Keratinocyte (primary cell): ENCODE measurements around the genes BZW2 and MACC1.

DNA sequence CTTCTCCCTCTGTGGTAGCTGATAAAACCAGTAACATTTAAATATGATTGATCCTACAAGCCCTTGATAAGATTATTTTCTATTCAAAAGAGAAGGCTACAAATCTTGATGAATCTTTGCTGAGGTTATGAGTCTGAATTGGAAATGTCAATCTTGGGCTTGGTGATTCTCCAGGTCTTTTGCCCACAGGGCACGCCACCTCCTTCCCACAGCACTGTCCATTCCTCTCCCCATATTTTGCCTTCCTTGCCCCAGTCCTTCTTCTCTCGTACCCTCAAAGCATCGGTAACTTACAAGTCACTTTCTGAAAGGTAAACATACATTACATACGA, 241.2 kb downstream of the ARL4A start:
CAGE:
- cytosol, long polyA minus RNA: no peak
- cytosol, long polyA plus RNA: no peak
- long polyA plus RNA: no peak
- nucleus, long polyA minus RNA: no peak
- nucleus, long polyA plus RNA: no peak

CAGE:
- cytosol, long polyA minus RNA: no peak
- cytosol, long polyA plus RNA: no peak
- long polyA plus RNA: no peak
- nucleus, long polyA minus RNA: no peak
- nucleus, long polyA plus RNA: no peak
Observed at GRCh38 chr7:15648415-15649062, 37.9 kb downstream of the MEOX2 start.

CAGE:
- cytosol, long polyA minus RNA: start-site peak on the plus strand at chr7:16646158-16646182, 90 reads
- cytosol, long polyA plus RNA: start-site peak on the plus strand at chr7:16646145-16646185, 510 and 445 reads in 2 replicates
- long polyA plus RNA: start-site peak on the plus strand at chr7:16646149-16646162, 592 and 288 reads in 2 replicates
- nucleus, long polyA minus RNA: start-site peak on the plus strand at chr7:16646137-16646182, 120 reads
- nucleus, long polyA plus RNA: start-site peak on the plus strand at chr7:16646134-16646185, 696 and 295 reads in 2 replicates
Observed at GRCh38 chr7:16645948-16646831, at the start of gene BZW2. Gene BZW2 (plus strand): TSS chr7:16646181.

CAGE:
- cytosol, long polyA minus RNA: no peak
- cytosol, long polyA plus RNA: no peak
- long polyA plus RNA: no peak
- nucleus, long polyA minus RNA: no peak
- nucleus, long polyA plus RNA: no peak
Observed at GRCh38 chr7:16743176-16743785, 10.3 kb upstream of the TSPAN13 start.

GRCh38 chr7:16754338-16754880, 854 bp downstream of the TSPAN13 start:
CAGE:
- cytosol, long polyA minus RNA: no peak
- cytosol, long polyA plus RNA: no peak
- long polyA plus RNA: no peak
- nucleus, long polyA minus RNA: no peak
- nucleus, long polyA plus RNA: no peak

DNA sequence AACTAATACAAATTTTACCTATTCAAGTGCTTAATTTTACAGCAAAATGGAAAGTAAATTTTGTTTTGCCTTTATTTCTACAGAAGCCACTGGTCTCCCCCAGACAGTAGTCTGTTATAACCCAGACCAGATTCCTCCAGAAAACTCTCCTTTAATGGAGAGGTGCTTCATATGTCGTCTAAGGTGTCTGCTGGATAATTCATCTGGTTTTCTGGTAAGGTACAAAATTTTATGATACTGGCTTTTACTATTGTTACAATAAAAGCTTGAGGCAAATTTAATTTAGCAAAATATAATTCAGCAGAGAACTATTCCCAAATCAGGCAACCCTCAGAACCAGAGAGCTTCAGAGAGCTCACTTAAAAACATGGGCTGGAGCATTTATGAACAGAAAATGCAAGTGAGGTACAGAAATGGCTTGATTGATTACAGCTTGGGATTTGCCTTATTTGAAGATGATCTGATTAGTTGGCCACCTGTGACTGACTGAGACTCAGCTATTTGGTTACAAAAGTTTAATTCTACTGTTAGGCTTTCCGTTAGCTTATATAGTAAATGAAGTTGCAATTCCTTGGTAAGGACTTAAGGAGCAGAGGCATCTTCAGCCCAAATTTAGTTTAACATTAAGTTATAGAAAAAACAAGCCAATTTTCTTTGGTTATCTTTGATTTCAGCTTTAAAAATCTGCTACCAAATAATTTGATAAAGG, 32.4 kb downstream of the AHR start:
CAGE:
- cytosol, long polyA minus RNA: no peak
- cytosol, long polyA plus RNA: no peak
- long polyA plus RNA: no peak
- nucleus, long polyA minus RNA: start-site peak on the plus strand centred at position 122 of the sequence, 35 bp wide, 21 reads
- nucleus, long polyA plus RNA: no peak

CAGE:
- cytosol, long polyA minus RNA: no peak
- cytosol, long polyA plus RNA: no peak
- long polyA plus RNA: no peak
- nucleus, long polyA minus RNA: no peak
- nucleus, long polyA plus RNA: no peak
Observed at GRCh38 chr7:17651759-17652321, 288.5 kb downstream of the SNX13 start.

CAGE:
- cytosol, long polyA minus RNA: no peak
- cytosol, long polyA plus RNA: no peak
- long polyA plus RNA: no peak
- nucleus, long polyA minus RNA: no peak
- nucleus, long polyA plus RNA: no peak
Observed at GRCh38 chr7:18506075-18506608, 10.6 kb downstream of the HDAC9 start.

CAGE:
- cytosol, long polyA minus RNA: no peak
- cytosol, long polyA plus RNA: no peak
- long polyA plus RNA: no peak
- nucleus, long polyA minus RNA: start-site peak on the minus strand at chr7:18522449-18522498, 5 reads; start-site peak on the minus strand at chr7:18522593-18522632, 6 reads
- nucleus, long polyA plus RNA: no peak
Observed at GRCh38 chr7:18521828-18522706, 26.5 kb downstream of the HDAC9 start.

DNA sequence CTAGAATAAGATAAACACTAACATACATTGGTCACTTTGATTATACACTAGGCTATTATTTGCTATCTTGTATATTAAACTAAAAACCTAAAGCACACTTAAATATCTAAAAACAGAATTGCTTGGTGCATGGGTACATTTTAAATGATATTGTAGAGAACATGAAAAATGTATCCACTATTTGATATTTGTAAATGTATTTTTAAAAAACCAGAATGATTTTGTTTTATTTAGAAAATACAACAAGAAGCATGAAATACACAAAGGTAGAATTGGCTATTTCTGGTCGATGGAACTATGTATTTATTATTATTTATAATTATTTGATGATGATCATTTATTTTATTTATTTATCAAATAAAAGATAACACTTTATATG, 189.0 kb downstream of the TWIST1 start:
CAGE:
- cytosol, long polyA minus RNA: no peak
- cytosol, long polyA plus RNA: no peak
- long polyA plus RNA: no peak
- nucleus, long polyA minus RNA: no peak
- nucleus, long polyA plus RNA: no peak

DNA sequence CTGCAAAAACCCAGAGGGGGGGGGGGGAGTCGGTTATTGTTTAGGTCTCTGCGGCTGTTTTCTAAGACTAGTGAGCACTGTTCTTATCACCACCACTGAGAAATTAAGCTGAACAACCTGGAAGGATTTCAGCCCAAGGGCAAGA, 1.4 kb downstream of the TWIST1 start:
CAGE:
- cytosol, long polyA minus RNA: no peak
- cytosol, long polyA plus RNA: no peak
- long polyA plus RNA: no peak
- nucleus, long polyA minus RNA: no peak
- nucleus, long polyA plus RNA: no peak

DNA sequence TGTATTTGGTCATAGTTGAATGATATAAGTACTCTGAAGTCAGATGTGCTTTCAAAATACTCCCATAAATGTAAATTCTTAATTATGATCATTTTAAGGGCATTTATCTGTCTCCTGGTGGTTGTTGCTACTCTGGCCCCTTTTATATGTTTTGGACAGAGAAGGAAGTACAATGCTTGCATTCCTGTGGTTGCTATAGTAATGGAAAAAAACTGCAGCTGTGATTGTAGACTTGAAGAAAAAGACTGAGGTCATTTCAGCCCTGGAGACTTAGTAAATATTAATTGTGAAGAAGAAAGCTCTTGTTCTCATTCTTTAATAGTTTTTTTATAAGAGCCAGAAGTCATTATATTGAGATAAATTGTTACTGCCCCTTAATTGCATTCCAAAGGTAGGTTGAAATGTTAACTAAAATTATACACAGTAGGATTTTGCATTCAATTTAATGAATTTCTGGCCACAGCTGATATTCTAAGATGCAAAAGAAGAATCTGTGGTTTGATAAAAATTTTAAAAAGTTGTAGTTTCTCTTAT, 70.3 kb upstream of the FERD3L start:
CAGE:
- cytosol, long polyA minus RNA: no peak
- cytosol, long polyA plus RNA: no peak
- long polyA plus RNA: no peak
- nucleus, long polyA minus RNA: no peak
- nucleus, long polyA plus RNA: no peak

GRCh38 chr7:19707167-19707717, 1.6 kb downstream of the POLR1F start:
CAGE:
- cytosol, long polyA minus RNA: no peak
- cytosol, long polyA plus RNA: no peak
- long polyA plus RNA: no peak
- nucleus, long polyA minus RNA: no peak
- nucleus, long polyA plus RNA: no peak

DNA sequence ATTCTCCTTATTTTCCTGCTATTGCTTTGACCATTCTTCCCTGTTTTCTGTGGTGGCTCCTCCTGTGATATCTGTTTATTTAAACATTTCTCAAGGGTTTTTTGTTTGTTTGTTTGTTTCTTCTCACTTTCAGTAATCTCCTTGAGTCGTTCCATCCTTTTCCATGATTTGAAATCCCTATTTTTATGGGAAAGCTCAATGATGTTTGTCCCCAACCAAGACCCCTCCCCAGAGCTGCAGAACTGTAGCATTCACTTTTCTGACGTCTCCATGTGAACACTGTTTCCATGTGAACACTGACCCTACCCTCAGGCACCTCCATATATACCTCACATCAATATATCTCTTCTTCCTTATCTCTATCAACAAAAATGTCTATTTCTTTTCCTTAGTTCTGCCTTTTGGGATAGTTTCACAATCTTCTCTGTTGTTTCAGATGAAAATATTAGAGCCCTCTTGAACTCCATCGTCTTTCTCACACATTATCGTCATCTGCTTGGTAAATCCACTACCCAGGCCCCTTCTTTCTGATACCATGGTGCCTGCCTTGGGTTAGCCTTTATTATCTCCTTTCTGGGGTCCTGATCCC, 11.5 kb downstream of the MACC1 start:
CAGE:
- cytosol, long polyA minus RNA: no peak
- cytosol, long polyA plus RNA: no peak
- long polyA plus RNA: no peak
- nucleus, long polyA minus RNA: start-site peak on the plus strand centred at position 291 of the sequence, 117 bp wide, 9 reads
- nucleus, long polyA plus RNA: no peak

GRCh38 chr7:20217160-20218032, at the start of gene MACC1:
Gene MACC1 (minus strand): TSS chr7:20217384.
CAGE:
- cytosol, long polyA minus RNA: start-site peak on the minus strand at chr7:20217351-20217404, 208 reads
- cytosol, long polyA plus RNA: no peak
- long polyA plus RNA: start-site peak on the minus strand at chr7:20217363-20217501, 443 and 235 reads in 2 replicates; start-site peak on the plus strand at chr7:20217564-20217582, 16 and 25 reads in 2 replicates
- nucleus, long polyA minus RNA: start-site peak on the minus strand at chr7:20217351-20217515, 1,347 reads
- nucleus, long polyA plus RNA: no peak

DNA sequence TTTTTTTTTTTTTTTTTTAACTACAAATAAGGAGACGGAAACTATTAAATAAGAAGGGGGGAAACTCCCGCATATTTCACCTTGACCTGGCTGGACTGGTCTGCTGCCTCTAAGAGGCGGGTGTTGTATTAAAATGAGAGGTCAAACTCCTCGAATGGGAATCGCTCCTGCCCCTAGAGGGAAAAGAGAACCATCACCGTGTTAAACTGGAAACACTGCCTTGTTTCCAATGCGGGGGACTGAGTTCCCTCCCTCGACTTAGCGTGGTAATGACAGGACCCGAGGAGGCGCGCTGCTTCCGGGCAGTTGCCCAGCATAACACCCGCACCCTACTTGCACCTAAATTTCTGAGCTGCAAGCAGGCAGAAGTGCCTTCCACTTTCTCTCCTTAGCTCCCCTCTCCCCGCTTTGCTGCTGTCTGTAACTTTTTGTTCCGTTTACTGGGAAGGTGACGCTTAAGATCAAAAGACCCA, 1.1 kb upstream of the ITGB8 start:
CAGE:
- cytosol, long polyA minus RNA: no peak
- cytosol, long polyA plus RNA: no peak
- long polyA plus RNA: no peak
- nucleus, long polyA minus RNA: start-site peak on the plus strand centred at position 62 of the sequence, 22 bp wide, 8 reads; start-site peak on the plus strand centred at position 184 of the sequence, 92 bp wide, 10 reads
- nucleus, long polyA plus RNA: no peak

DNA sequence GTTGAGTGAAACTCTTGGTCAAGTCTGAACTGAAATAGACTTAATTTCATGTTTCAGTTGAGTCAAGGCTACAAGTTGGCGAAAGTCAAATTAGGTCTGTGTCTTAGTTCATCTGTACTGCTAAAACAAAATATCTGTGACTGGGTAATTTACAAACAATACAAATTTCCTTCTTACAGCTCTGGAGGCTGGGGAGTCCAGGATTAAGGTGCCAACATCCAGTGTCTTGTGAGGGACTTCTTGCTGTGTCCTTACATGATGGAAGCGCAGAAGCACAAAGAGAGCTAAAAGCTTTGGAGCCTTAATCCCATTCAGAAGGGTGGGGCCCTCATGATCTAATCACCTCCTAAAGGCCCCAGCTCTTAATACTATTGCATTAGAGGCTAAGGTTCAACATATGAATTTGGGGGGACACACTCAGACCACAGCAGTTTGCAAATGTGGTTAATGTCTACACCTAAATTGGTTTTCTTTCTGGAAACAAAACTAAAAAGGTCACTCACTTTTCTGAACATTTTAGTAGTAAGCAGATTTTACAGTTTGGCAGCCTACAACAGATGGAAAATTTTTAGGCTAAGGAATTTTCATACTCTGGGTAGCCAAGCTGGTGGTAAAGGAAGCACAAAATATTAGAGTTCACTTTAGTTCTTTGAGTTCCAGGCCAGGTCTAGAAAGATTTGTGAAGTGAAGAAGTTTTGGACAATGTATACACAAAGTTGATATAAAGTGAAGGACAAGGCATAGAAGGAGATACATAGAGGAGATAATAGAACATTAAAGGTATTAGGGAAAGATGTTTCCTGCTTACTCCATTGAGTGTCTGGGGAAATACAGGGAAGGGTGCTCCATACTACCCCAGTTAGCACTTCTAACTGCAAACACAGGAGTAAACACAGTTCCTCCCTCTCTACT, 30.8 kb downstream of the ITGB8 start:
CAGE:
- cytosol, long polyA minus RNA: no peak
- cytosol, long polyA plus RNA: no peak
- long polyA plus RNA: no peak
- nucleus, long polyA minus RNA: no peak
- nucleus, long polyA plus RNA: no peak

DNA sequence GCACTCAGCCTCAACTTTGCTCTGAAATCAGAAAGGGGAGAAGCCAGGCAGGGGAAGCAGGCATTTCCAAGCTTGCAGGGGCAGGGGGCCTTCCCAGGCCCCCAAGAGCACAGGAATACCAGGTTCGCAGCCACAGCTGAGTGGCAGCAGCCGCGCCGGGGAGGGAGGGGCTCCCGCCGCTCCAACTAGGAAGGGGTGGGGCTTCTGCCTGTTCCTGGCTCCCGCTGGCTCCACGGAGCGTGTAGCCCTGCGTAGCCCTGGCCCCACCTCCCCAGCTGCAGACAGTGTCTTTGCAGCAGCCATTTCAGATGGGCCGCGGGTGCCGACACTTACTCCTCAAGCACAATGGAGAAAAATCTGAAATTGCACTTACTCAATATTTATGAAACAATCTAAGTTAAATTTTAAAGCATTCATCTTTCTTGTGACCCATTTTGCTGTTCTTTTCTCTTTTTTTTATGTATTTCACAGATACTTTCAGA, 54.9 kb upstream of the ABCB5 start:
CAGE:
- cytosol, long polyA minus RNA: no peak
- cytosol, long polyA plus RNA: no peak
- long polyA plus RNA: no peak
- nucleus, long polyA minus RNA: no peak
- nucleus, long polyA plus RNA: no peak

GRCh38 chr7:20716881-20717180, 69.9 kb downstream of the SP8 start:
CAGE:
- cytosol, long polyA minus RNA: no peak
- cytosol, long polyA plus RNA: no peak
- long polyA plus RNA: no peak
- nucleus, long polyA minus RNA: no peak
- nucleus, long polyA plus RNA: no peak

GRCh38 chr7:20801202-20801401, 14.4 kb upstream of the SP8 start:
CAGE:
- cytosol, long polyA minus RNA: no peak
- cytosol, long polyA plus RNA: no peak
- long polyA plus RNA: no peak
- nucleus, long polyA minus RNA: no peak
- nucleus, long polyA plus RNA: no peak